ENCODE measurements around a stretch of chr12.

- PRO-cap = no peak
Measured at GRCh38 chr12:122866231-122867424, 29.3 kb downstream of the VPS37B start.

DNA sequence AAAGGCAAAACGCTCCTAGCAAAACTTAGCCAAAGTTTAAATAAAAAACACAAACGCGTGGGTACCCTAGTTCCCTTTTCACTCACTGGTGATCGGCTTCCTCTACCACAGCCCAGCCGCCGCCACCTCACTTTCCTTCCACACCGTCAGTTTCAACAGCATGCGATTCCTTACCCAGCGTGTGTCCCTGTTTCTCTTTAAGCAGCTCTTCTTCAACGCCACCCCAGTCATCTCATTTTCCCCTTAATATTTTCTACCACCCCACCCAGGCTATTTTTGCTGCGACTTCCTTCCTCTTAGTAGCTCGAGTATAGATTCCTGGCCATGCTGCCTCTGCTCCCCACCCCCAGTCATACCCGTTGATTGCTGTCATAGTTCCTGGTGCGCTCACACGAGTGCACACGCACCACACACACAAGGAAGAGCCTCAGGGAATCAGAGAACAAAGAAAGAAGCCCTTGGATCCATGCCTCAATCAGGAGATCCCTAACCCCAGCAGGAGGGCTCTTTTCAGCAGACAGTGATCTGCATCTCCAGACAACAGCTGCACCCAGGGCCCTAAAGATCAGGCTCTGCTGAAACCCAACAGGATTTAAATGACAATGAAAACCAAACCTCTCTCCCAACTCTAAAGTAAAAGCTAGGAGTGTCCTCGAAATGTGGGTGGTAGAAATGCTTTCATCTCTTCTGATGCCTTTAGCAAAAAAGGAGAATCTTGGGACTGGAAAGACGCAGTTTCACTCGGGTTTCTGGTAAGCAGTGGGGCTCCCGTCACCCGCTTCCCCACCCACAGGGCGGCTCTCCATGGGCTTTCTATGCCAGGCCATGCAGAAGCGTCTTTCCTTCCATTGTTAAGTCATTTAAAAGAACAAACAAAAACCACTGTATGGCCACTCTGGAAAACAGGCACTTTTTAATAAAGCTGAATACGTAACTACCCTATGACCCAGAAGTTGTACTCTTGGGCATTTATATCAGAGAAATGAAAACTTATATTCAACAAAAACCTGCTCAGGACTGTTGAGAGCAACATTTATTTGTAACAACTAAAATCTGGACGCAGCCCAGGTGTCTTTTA lies 23.8 kb downstream of the VPS37B start:
- PRO-cap = bidirectional peak, plus-strand start at position 130 of the sequence, minus-strand start at position 248 of the sequence; bidirectional peak, plus-strand start at position 372 of the sequence, minus-strand start at position 354 of the sequence; bidirectional peak, plus-strand start at position 536 of the sequence, minus-strand start at position 566 of the sequence

DNA sequence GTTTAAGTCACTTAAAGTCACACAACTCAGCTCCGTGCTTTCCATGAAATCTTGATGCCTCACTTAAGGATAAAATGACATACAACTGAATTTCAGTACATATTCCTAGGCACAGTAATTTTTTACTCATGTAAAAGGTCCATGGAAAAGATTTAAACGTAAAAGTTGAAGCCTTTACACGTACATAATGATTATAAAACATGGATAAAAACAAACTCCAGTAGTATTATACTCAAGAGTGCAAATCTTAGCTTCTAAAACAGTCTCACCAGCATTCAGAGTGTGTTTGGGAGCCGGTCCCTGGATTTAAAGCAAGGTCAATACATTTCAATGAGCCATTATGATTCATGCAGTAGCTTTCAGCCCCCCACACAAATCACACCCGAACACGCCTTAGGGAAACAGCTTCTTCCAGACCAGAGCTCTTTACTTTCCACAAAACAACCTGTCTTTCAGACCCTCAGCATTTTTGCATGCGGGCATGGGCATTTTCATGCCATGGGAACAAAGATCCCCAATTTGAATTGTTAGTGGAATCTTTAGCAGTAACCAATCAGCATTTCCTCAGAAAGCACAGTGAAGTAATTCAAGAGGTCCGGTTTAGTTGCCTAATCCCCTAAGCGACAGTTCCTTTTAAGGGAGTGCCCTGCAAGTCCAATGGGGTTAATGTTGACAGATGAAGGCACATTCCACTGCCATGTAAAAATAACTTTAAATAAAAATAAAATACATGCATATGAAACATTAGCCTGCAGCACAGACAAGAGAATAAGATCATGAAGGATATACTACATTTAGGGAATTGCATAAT lies 4.3 kb downstream of the VPS37B start:
- PRO-cap = no peak

DNA sequence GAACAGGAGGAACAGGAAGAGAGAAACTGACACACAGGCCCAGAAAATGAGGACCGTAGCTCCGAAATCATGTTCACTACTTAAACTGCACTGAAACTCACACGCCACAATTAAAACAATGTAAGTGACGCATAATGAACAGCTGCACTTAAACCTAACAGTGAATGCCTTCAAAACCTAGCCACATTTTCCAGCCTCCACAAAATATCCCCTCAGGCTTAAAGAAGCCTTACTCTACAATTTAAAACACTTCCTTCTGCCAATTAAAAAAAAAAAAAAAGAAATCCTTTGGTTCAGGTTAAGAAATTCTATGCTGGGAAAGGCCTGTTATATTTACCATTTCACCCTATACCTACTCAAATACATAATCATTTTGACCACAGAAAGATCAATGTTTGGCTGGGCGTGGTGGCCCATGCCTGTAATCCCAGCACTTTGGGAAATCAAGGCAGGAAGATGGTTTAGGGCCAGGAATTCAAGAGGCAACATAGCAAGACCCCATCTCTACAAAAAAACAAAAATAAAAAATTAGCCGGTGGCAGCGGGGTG lies 3.6 kb downstream of the VPS37B start:
- PRO-cap = no peak

DNA sequence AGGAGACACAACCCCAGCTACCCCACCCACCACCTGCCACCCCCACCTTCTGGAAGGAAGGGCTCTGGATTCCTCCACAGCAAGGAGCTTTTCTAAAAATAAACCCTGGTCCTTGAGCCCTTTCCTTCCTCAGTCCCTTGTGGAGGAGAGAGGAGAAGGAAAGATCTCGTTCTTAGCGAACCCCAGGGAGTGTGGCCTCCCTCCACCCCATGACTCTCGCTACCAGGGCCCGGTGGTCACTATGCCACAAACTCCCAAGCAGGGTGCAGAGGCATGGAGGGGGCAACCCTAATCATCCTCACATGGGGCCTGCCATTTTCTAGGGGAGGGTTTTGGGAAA lies 43.5 kb downstream of the PITPNM2 start:
- PRO-cap = no peak

DNA sequence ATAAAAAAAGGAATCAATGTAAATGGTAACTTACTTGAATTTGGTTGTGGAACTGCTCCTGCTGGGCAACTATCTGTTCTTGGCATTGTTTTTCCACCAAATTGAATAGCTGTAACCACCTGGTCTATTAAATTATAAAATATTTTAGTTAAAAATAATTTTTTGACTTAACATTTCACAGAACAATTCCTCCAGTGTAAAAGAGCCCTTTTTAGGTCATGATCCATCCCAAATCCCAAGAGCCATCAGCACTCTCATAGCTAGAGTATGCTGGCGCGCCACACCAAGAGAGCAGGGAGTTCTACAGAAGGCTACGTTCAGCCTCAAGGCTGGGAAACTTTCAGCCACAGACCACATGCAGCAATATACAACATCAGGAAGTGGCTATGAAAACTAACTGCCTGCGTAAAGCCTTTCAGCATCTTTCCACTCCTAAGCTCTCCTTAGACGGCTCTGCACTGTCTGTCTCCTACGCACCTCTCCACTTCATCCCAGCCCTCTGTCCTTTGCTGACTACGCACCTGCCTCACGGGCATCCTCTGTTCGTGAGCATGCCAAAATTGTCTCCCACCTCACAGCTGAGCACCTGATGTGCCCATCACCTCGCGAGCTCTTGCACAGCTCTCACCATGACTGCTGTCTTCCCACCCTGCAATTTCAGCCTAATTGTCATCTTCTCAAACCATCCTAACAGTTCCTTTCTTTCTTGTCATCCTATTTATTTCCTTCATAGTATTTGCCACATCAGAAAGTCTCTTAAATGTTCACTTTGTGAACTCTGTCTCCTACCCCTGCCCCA lies 9.7 kb downstream of the MPHOSPH9 start:
- PRO-cap = no peak

DNA sequence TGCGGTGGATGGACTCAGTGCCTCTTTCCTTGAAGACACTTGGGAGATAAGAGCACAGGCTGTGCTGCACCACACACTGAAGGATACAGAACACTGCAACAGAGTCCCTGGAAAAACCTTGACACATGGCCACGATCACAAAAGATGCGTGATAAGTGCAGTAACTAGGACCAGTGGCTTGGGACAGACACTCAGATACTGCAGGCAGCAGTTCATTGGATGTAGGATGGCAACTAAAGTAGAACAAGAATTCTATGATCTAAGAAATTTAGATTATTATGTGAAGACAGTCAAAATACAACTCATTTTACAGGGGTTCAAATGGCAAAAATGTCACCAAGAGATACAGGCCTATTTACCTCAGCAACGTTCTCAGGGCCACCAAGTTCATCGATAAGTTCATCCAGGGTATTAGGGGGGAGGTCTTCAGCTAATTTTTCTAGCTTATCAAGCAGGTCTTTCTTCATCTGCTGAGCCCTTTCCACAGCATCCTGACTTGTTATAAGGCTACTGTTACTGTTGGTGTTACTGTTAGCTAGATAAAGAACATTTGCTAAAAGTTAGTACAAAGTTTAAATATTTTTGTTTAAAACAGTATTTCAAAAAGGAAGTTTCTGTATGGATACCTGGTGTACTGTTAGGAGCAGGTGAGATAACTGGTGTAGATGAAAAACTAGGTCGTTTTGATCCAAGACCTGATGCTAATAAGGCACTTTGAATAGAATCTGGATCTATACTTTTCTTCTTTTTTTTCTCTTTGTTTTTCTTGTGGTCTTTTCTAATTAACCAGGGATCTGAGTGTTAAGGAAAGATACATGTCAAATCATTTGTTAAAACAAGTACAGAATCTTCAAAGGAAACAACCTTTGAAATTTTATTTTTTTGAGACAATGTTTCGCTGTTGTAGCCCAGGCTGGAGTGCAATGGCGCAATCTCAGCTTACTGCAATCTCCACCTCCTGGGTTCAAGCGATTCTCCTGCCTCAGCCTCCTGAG lies 44.3 kb downstream of the SBNO1 start:
- PRO-cap = no peak

DNA sequence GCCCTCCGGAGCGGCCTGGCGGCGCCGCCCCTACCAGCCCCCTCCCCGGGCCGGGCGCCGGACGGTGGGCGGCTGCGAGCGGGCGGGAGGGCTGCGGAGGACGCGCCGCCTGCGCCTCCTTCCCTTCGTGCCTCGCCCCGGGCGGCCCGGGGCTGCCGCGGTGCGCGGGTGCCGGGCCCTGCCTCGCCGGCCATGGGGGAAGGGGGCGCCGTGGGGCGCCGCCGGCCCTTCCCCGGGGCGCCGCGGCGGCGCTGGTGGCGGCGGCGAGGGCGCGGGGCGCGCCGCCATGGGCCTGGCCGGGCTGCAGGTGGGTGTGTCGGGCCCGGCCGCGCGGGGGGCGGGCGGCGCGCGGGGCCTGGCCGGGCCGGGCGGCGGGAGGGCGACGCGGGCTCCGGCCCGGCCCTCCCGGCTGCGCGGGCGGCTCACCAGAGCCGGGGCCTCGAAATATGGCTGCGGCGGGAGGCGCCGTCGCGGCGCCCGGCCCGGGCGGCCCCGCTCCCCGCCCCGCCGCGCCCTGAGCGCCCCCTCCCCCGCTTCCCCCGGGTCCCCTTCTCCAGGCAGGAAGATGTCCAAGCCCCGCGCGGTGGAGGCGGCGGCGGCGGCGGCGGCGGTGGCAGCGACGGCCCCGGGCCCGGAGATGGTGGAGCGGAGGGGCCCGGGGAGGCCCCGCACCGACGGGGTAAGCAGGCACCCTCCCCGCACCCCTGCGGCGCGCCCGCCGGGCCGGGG lies 5.1 kb downstream of the KMT5A start:
- PRO-cap = bidirectional peak, plus-strand start at position 60 of the sequence, minus-strand start outside the sequence

GRCh38 chr12:123492319-123493182 lies 34.6 kb downstream of the SNRNP35 start:
- PRO-cap = no peak

DNA sequence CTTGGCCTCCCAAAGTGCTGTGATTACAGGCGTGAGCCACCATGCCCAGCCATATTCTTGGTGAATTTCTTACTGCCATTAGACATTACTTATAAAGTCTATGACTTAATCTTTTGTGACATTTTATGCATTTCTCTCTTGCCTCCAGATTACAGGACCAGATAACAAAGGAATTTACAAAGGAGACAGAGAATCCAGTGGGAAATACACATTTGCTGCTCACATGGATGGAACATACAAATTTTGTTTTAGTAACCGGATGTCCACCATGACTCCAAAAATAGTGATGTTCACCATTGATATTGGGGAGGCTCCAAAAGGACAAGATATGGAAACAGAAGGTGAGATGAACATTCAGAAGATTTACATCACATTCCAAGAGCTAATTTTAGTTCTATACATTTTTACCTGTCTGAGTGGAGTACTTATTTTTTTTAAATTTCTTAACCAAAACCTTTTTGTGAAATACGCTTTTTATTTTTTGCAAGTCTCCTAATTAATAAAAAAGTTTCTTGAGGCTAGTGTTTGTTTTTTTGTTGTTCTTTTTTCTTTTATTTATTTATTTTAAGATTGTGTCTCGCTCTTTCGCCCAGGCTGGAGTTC lies 2.3 kb downstream of the TMED2 start:
- PRO-cap = no peak

DNA sequence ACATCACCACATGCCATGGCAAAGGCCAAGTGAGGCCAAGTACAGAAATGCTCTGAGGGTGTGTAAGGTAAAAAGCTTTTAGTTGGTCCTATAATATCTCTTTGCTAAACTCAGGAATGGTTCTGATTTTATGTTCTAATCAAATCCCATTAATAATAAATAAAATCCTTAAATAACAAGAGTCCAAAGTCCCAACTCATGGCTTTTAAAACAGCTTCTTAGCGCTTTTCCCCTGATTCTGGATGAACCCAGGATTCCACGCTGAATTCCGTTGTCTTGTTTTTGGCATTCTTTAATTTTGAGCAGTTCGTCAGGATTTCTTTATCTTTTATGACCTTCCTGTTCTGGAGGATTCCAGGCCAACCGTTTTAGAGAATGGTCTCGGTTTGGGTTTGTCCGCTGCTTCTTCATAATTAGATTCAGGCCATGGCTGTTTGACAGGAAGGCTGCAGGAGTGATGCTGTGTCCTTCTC lies 99.6 kb downstream of the DNAH10 start:
- PRO-cap = no peak

- PRO-cap = no peak
Measured at GRCh38 chr12:124188341-124189127, 106.4 kb upstream of the RFLNA start.

GRCh38 chr12:124320768-124321214 lies 25.9 kb downstream of the RFLNA start:
- PRO-cap = no peak

DNA sequence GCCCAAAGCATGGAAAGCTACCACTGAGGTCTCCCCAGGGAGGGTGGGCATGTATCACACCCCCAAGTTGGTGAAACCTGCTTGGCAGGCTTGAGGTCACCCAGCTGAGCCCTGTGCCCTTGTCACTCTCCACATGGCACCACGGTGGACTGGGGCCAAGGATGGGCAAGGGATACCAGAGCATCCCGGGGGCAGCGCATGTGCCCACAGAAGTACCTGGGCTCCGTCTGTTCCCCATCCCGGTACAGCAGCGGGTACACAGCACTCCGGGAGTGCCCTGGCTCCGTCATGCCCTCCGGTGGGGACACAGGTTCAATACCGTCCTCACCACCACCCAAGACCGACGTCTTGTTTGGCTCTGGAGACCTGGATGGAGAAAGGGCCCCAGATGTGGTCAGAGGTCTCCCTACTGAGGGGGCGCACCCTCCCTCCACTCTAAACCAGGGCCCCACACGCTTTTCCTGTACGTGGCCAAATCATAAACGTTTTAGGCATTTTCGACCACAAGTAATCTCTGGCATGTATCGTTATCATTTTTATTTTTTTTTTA lies 38.1 kb downstream of the RFLNA start:
- PRO-cap = no peak

DNA sequence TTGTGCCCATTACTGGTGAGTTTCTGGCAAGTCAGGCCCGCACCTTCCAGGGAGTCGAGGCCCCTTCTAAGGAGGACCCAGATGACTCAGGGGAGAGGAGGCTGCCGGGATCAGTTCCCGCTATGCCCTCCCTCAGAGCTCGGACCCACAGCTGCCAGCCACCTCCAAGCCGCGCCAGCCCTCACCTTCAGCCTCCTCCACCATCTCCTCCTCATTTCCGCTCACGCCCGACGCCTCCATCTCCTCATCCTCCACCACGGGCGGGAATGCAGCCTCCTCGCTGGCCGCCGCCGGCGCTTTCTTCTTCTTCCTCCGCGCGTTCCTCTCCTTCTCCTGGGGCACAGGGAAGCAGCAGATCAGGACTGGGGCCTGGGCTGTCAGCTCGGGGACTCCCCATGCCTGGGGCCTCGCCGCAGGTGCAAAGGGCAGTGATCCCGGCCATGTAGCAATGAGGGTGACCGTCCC lies 83.2 kb downstream of the RFLNA start:
- PRO-cap = no peak

GRCh38 chr12:124379725-124380956 lies 85.2 kb downstream of the RFLNA start:
- PRO-cap = no peak

- PRO-cap = no peak
Measured at GRCh38 chr12:124430381-124430994, 135.6 kb downstream of the RFLNA start.

DNA sequence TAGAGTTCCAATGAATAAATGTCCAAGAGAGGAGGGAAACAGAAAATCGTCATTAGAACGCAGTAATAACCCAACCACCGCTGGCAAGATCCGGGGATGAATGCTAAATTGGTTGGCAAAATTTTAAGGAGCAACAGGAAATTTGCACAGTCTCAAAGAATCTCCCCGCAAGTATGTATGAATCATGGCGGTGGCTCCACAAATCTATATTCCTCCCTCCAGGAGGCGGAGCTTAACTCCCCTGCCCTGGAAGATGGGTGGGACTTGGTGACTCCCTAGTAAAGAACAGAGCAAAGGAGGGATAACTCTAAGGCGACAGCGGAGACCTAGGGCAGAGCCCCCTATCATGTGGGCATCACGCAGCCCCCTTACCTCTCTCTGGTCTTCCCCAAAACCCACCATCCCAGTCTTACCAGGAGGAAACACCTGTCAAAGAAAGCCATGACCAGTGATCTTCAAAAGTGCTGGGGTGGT lies 125.9 kb downstream of the NCOR2 start:
- PRO-cap = no peak

GRCh38 chr12:124488452-124488866 lies 79.0 kb downstream of the NCOR2 start:
- PRO-cap = no peak

- PRO-cap = no peak
Measured at GRCh38 chr12:124495467-124496103, 71.8 kb downstream of the NCOR2 start.

Data from REH cell (cell line).